ENCODE data around the gene NOXRED1.

- PRO-cap: bidirectional peak, plus-strand start at chr14:75259373, minus-strand start at chr14:75258999
Measured at GRCh38 chr14:75258633-75259421, 19.8 kb upstream of the FOS start.

DNA sequence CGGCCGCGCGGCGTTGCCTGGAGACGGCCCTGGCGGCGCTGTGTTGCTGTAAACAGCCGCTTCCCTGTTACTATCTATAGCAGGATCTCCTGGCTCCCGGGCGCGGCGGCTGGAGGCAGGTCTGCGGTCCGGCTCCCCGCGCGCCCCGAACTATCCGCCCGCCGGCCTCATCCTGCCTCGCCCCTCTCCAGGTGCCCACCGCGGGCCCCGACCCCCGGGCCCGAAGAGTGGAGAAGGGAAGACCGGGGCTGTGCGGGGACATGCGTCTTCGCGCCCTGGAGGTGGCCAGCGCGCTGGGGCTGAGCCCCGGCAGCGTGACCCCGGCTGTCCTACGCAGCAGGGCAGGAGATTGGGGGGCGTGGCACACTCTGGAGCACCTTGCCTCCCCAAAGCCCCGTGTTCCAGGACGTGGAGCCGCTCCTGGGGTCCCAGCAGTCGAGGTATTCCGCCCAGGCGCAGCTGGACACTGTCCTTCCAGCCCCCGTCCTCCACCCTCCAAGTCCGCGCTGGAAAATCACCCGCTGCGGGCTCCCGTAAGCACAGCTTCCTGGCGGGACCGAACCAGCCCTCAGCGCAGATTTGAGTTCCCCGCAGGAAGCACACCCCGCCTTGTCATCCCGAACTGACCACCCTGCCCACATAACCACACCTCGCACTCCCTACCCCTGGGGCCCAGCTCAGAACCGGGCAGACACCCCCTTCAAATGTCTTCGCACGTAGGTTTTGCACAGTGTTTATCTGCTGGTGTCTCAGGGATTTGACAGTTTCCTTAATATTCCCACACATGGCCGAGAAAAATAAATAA, 1.2 kb upstream of the FOS start:
- PRO-cap: no peak

DNA sequence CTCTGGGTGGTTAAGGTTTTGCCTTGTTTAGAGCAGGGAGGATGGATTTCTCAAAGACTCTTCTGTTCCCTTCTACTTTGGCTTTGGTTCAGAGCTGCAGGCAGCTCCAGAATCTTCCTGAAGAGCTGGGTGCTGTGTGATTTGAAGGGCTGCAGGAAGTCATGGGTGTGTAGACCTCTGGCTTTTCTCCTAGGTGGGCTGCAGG, 1.8 kb downstream of the JDP2 start:
- PRO-cap: no peak

DNA sequence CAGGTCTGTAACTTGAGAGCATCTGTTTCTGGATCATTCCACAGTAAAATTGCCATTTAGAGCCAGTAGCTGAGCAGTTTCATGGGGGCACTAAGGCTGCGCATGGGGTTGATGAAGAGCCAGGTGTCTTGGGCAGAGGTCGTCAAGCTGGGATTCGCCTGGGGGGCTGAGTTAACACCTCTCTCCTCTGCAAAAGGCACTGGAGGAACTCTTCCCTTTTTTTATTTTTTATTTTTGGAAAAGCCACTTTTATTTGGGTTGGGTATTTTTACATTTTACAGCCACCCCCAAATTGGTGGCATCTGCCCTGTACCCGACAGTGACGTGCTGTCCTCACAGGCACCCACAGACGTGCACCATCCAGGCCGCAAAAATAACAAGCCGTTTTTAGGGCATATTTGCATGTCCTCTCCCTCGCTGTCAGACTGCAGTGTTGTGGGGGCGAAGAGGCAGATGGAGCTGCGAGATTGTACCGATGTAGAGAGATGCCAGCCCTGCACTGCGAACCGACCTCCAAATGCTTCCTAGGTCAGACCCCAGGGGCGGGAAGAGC, 12.1 kb downstream of the JDP2 start:
- PRO-cap: no peak

DNA sequence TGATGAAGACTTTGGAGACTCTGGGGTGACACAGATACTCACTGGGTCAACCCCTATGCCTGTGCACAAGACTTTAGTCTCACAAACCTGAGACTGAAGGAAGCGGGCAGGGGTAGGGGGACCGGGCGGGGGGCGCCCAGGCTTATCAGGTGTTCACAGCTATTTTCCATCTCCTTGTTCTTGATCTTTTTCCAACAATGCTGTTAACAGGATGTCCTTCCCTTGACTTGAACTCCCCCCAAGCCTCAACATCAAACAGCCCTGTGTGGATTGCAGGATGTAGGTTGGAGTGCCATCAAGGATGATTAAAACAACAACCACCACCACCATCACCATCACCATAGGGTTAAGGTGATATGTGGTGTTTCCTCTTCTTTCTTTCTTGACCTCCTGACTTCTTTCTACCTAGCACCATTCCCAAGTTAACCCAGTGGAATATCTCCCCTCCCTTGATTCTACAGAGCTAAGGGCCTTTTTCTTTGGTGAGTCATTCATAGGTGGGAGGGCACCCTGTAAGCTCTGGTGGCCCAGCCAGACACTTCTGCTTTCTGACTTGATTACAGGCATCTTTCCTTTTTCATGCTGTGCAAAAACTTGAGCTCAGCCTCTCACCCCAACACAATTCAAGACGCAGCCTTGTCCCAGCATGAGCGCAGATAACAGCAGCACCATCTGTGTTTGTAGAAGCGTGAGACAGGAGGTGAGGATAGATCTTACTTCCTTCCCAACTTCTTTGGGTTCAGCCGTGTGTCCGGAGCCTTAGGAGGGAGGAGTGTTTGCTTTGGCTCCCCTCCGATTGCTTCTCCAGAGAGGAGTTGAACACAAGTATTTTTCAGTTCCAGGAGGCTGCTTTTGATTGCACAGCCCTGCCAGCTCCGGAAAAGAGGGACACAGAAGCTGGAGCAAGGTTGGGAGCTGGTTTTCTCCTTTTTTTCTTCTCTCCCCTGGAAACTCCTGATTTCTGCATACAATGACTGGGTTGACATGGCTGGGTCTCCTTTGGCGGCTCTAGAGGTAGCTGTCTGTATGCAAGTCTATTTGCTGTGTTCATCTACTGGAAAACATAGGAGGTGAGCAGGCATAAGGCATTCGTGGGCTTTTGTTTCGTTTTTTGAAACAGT, 26.9 kb downstream of the FLVCR2 start:
- PRO-cap: no peak

- PRO-cap: no peak
Measured at GRCh38 chr14:75645994-75646665, 14.5 kb downstream of the ERG28 start.

- PRO-cap: no peak
Measured at GRCh38 chr14:75651293-75651940, 9.3 kb downstream of the ERG28 start.

DNA sequence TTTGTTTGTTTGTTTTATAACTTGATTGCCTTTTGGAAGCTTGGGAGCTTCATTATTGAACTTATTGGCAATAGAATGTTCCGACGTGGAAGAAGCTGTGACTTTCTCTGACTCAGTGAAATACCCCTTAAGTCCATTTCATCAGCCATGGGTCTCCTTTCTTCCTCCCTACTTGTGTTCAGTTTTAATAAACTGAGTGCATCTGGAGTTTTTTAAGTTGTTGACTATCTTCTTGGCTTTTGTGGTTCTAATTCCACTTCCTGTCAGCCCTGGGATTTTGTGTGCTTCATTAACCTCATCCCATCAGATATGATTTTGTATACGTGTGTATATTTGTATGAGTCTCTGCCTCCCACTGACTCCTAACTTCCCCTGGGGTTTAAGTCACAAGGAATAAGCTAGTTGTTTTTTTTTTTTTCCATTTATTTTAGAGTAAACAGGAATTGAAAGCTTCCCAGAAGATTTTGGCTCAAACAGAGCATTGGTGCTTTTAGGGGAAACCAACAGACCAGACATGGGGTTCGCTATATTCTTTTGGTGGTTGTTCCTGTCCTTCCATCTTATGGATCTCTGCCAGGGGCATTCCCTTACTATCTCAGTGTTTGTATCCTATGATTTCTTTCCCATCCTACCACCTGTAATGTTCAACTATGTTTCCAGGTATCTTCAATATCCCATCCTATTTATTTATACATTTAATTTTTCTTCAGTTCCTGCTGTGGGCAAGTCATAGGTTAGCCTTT, 62.7 kb downstream of the TTLL5 start:
- PRO-cap: no peak

- PRO-cap: no peak
Measured at GRCh38 chr14:75993823-75994156, 8.2 kb downstream of the IFT43 start.

GRCh38 chr14:76623160-76623443, 138.2 kb upstream of the VASH1 start:
- PRO-cap: no peak

- PRO-cap: no peak
Measured at GRCh38 chr14:76930056-76930440, 98.5 kb downstream of the IRF2BPL start.

- PRO-cap: bidirectional peak, plus-strand start at chr14:76953558, minus-strand start at chr14:76953555; bidirectional peak, plus-strand start at chr14:76953860, minus-strand start at chr14:76953791
Measured at GRCh38 chr14:76953235-76953992, 75.1 kb downstream of the IRF2BPL start.

GRCh38 chr14:76960008-76960283, 68.6 kb downstream of the IRF2BPL start:
- PRO-cap: no peak

DNA sequence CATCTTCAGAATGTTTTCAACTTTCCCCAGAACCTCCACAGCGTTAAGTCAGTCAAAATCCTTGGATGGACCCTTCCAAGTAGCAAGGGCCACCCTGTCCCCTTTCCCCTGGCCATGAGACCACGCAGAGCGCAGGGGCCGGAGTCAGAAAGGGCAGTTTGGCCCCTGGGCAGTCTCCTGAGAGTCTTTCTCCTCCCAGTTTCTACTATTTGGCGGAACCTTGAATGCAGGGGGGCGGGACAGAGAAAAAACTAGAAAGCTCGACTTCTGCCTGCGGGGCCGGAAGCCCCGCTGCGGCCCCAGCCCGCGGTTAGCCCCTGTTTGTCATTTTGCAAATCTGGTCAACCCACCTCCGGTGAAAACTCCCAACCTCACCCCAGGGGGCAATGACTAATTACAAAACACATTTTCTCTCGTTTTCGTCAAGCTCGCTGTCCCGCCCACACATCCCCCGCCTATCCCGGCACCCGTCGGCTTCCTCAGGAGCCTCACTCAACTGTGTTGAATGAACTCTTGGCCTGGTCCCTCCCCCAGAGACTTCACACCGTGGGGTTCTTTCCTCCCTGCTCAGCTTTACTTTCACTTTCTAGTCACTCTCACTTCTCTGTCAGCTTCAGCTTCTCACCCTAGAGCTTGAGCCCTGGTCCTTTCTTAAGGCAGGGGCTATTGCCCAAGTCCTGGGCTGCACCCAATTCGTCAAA, 66.8 kb downstream of the IRF2BPL start:
- PRO-cap: bidirectional peak, plus-strand start at position 582 of the sequence, minus-strand start at position 204 of the sequence

GRCh38 chr14:77033741-77035006, 5.7 kb upstream of the IRF2BPL start:
- PRO-cap: bidirectional peak, plus-strand start at chr14:77034163, minus-strand start at chr14:77034100

GRCh38 chr14:77299581-77300459, 20.9 kb downstream of the POMT2 start:
- PRO-cap: no peak

GRCh38 chr14:77318022-77318432, 2.7 kb downstream of the POMT2 start:
- PRO-cap: no peak

DNA sequence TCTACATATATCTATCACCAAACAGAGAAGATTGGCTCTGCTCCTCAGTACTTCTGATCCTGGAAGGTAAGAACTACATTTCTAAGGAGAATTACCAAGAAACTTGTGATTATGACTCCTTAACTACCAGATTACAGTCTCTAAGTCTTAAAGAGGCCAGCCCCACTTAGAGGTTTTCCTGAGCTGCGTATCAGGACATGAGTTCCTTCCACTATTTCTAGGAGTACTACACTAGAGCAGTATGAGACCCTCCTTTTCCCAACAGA, at the start of gene NOXRED1:
Gene NOXRED1 (minus strand): TSS at position 71 of the 266 bp plus-strand sequence.
- PRO-cap: no peak

DNA sequence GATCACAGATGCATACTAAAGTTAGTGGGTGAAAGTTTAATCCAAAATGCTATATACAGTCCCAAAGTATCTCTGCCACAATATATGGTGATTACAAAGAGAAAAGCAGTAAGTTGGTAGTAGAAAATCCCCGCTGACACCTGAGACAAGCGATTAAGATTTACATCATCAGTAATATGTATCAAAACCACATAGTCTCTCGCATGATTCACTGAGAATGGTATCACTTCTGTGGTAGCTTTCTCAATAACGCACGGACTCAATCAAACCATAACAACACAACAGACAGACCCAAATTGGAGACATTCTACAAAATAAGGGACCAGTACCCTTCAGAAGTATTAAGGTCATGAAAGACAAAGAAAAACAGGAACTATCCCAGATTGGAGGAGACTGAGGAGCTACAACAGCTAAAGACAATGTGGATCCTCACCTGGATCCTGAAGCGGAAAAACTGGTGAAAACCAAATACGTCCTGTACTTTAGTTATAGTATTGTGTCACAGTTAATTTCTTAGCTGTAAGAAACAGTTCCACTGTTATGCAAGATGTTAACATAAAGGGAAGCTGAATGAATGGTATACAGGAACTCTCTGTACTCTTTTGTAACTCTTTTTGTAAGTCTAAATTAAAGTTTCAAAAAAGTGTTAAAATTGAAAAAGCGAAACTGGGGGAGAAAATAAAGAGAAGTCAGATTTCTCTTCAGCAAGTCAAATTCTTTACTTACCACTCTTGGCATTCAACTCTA, 51.0 kb downstream of the SPTLC2 start:
- PRO-cap: no peak

DNA sequence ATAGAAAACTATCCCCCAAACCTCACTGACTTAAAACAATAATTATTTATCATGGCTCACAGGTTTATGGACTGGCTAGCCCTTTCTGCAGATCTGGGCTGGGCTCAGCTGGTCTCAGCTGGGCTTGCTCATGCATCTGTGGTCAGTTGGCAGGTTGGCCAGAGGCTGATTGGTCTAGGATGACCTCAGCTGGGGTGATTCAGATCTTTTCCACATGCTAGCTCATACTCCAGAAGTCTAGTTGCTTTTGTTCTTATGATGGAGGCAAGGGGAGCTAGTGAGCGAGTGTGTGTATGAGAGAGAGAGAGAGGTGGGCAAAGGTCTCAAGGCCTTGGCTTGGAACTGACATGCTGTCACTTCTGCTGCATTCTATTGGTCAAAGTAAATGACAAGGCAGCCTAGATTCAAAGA, 181.2 kb upstream of the NRXN3 start:
- PRO-cap: no peak